ENCODE data around the genes VPREB3 and CHCHD10.

DNA sequence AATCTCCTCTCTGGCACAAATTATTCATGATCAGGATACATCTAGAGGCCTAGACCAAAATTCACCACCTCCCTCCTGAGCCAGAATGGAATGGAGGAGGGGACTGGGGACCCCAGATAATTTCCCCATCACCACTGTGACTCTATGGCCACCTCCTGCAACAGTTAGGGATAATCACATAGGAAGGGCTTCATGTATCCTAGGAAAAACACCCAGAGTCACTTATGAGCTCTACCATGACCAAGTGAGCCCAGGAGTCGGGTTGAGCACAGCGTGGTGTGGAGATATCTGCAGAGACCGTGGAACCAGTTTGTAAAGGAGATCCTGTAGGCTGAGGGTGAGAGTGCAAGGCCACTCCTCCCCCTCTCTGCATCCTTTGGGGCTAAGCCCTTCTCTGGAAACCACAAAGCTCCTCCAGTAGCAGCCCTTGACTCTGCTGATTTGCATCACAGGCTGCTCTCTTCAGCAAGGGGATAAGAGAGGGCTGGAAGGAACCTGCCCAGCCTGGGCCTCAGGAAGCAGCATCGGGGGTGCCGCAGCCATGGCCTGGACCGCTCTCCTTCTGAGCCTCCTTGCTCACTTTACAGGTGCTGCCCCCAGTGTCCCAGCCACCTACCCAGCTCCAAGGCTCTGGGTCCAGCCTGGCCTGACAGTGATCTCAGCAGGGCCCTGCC, 68.9 kb upstream of the IGLL5 start:
- PRO-cap, 3 experiments: no peak in any of the 3 experiments
- RAMPAGE, long total RNA: no peak

- PRO-cap, 3 experiments: no peak in any of the 3 experiments
- RAMPAGE, long total RNA: no peak
Observed at GRCh38 chr22:22820459-22821010, 67.1 kb upstream of the IGLL5 start.

DNA sequence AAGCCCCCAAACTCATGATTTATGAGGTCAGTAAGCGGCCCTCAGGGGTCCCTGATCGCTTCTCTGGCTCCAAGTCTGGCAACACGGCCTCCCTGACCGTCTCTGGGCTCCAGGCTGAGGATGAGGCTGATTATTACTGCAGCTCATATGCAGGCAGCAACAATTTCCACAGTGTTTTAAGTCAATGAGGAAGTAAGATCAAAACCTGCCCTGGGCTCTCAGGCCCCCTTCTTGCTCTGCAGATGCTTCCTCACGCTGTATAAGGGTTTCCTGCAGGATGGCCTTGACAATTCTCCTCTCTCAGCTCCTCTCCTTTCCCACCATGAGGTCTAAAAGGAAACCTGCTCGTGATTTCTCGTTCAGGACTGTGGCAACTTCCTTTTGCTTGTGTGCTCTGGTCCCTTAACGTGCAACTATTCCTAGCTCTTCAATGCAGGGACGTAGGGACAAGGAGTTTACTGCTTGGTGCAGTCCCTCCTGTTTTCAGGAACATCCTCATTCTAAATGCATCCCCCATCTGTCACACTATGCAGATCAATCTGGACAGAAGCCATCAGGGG, 64.4 kb upstream of the IGLL5 start:
- PRO-cap, 3 experiments: no peak in any of the 3 experiments
- RAMPAGE, long total RNA: no peak

DNA sequence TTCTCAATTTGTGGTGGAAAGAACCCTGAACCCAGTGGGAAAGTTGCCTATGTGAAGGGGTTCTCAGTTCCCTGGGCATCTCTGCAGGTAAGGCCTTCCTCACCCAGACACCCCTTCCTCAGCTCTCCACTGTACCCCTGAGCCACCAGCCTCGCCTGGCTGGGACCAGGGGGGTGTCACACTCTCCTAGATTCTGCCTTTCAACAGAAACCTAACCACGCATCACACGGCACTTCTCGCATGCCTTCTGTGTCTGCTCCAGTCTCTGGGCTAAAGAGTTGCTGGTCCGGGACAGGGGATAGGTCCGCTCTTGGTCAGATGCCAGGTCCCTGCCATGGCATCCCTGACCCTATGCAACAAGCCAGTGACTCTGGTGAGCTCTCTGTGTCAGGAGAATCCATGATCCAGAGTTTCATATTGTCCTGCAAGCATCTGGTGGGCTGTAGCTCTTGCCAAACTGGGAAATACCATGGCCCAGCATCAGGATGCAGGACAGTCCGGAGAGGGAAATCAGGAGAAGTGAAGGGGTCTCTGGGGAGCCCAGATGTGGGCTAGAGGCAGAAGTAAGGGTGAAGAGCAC, 14.0 kb downstream of the IGLL5 start:
- PRO-cap, 3 experiments: no peak in any of the 3 experiments
- RAMPAGE, long total RNA: no peak

- PRO-cap, 3 experiments: no peak in any of the 3 experiments
- RAMPAGE, long total RNA: no peak
Observed at GRCh38 chr22:22902073-22902541, 14.5 kb downstream of the IGLL5 start.

- PRO-cap, 3 experiments: no peak in any of the 3 experiments
- RAMPAGE, long total RNA: no peak
Observed at GRCh38 chr22:23124381-23125139, 17.2 kb downstream of the RSPH14 start.

- PRO-cap, 3 experiments: no peak in any of the 3 experiments
- RAMPAGE, long total RNA: no peak
Observed at GRCh38 chr22:23179215-23179815, 994 bp upstream of the BCR start.

- PRO-cap, 3 experiments: peak in 2 of 3 experiments; most common minus-strand start chr22:23180227 (in 2)
- RAMPAGE, long total RNA: no peak
Observed at GRCh38 chr22:23179816-23180300, 451 bp upstream of the BCR start.

GRCh38 chr22:23217560-23218102, 37.3 kb downstream of the BCR start:
- PRO-cap, 3 experiments: peak in 1 of 3 experiments; most common plus-strand start chr22:23217910 (in 1)
- RAMPAGE, long total RNA: no peak

DNA sequence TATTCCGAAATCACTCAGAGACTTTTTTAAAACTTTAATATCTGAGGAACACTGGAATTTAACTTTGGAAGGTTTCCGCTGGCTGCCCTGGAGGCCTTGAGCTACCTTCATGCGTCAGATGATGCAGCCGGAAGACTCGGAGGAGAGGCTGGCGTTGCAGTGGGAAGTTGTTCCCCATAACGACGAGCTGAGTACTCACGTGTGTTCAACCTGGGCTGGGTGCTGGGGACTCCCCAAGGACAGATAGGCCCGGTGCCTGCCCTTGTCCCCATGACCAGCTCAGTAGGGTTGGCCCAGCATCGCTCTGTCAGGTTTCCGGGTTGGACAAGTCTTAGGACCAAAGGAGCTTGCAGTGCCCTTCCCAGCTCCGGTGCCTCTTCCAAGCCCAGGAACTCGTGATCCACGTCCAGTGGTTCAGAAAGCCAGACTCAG, 84.8 kb downstream of the BCR start:
- PRO-cap, 3 experiments: no peak in any of the 3 experiments
- RAMPAGE, long total RNA: no peak

DNA sequence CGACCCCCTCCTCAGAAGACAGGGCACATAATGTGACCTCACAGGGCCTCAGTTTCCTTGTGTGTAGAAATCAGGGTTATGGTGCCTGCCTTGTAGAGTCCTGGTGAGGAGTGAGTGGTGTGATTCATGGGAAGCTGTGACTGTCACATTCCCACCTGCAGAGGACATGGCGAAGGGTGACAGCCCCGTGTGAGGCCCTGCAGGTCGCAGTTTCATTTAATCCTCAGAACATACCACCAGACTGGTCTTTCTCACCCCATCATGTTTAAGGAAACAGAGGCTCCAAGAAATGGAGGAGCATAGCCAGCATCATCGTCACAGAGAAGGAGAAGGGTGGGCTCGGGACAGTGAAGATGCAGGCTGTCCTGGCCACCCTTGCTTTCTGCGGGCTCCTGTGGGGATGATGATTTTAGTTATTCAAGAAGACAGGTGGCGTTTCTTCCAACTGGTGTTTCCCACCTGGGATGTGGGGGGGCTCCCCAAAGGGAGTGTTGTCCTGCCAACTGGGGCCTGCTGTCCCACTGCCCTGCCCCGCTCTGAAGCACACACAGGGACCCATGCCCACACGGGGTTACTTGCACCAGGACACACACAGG, 100.1 kb downstream of the BCR start:
- PRO-cap, 3 experiments: no peak in any of the 3 experiments
- RAMPAGE, long total RNA: no peak

DNA sequence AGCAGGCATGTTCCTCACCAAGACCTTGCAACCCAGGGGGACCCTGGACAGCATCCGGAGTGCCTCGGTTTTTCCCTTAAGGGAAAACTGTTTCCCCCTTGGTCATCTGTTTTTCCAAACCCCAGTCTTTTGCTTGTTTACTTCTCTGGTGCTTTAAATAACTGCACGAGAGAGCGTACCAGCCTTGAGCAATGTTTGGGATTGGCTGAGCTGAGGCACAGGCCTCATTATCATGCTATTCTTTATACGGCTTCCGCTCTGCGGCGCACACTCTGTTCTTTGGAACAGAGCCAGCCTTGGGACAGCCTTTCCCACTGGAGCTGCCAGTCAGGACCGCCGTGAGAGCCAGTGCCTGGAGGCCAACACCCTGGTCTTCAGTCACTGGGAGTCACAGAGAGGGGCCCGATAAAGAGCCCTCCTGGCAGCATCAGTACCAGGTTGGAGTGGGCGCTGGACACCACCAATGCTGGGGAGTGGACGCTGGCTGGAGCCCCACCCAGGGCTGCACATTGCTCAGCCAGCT, 125.6 kb downstream of the BCR start:
- PRO-cap, 3 experiments: peak in 3 of 3 experiments; most common plus-strand start position 333 of the sequence (in 1); most common minus-strand start position 131 of the sequence (in 3)
- RAMPAGE, long total RNA: no peak

DNA sequence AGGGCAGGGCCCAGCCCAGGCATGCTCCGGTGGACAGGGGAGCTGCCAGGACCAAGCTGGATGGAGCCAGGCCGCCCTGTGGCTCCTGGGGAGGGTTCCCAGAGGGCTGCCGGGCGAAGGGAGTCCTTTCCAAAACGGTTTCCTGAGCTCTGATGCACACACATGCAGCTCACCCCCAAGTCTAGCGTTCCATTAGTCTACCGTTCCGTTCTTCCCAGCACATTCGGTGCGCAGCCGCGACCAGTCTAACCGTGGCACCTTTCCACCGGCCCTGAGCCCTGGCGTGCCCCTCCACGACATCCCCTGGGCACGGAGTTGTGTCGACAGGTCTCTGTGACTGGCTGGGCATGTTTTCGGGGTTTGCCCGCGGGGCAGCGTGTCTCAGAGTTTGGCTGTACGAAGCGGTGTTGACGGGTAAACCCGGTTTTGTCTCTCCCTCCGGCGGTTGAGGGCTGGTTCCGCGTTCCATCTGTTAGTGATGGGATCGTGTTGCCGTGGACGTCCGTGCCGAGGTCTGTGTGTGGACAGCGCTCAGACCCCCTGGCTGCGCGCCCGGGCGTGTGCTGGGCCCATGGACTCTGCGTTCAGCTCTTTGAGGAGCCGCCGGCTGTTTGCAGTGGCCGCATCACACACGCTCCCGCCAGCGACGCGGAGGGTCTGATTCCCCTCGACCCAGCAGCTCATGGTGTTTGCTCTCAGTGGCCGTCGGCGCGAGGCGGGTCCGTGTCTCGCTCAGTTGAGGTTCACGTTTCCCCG, 121.2 kb downstream of the IGLL1 start:
- PRO-cap, 3 experiments: no peak in any of the 3 experiments
- RAMPAGE, long total RNA: no peak

GRCh38 chr22:23518306-23519249, 61.5 kb downstream of the IGLL1 start:
- PRO-cap, 3 experiments: no peak in any of the 3 experiments
- RAMPAGE, long total RNA: no peak

DNA sequence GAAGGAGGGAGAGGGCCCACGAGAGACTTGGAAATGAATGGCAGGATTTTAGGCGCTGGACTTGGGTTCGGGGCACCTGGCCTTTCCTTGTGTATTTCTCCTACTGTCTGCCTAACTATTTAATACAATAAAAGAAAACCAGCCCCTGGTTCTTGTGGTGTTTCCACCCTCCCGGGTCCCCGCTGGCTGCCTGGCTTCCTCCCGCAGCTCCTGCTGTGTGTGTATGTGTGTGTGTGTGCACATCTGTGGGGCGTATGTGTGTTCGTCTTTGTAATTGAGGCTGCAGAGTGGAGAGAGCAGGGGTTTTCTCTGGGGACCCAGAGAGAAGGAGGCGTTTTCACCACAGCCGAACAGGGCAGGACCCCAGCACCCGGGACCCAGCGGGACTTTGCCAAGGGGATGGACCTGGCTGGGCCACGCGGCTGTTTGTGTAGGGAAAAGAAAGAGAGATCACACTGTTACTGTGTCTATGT, 42.7 kb downstream of the IGLL1 start:
- PRO-cap, 3 experiments: no peak in any of the 3 experiments
- RAMPAGE, long total RNA: no peak

GRCh38 chr22:23565938-23566847, 13.9 kb downstream of the IGLL1 start:
- PRO-cap, 3 experiments: no peak in any of the 3 experiments
- RAMPAGE, long total RNA: no peak

- PRO-cap, 3 experiments: peak in 2 of 3 experiments; most common plus-strand start chr22:23686668 (in 1); most common minus-strand start chr22:23686523 (in 1)
- RAMPAGE, long total RNA: no peak
Observed at GRCh38 chr22:23686409-23686981, 4.3 kb upstream of the RGL4 start.

- PRO-cap, 3 experiments: no peak in any of the 3 experiments
- RAMPAGE, long total RNA: no peak
Observed at GRCh38 chr22:23754280-23754657, at the start of gene VPREB3. VPREB3 (minus strand) TSS chr22:23754425.

DNA sequence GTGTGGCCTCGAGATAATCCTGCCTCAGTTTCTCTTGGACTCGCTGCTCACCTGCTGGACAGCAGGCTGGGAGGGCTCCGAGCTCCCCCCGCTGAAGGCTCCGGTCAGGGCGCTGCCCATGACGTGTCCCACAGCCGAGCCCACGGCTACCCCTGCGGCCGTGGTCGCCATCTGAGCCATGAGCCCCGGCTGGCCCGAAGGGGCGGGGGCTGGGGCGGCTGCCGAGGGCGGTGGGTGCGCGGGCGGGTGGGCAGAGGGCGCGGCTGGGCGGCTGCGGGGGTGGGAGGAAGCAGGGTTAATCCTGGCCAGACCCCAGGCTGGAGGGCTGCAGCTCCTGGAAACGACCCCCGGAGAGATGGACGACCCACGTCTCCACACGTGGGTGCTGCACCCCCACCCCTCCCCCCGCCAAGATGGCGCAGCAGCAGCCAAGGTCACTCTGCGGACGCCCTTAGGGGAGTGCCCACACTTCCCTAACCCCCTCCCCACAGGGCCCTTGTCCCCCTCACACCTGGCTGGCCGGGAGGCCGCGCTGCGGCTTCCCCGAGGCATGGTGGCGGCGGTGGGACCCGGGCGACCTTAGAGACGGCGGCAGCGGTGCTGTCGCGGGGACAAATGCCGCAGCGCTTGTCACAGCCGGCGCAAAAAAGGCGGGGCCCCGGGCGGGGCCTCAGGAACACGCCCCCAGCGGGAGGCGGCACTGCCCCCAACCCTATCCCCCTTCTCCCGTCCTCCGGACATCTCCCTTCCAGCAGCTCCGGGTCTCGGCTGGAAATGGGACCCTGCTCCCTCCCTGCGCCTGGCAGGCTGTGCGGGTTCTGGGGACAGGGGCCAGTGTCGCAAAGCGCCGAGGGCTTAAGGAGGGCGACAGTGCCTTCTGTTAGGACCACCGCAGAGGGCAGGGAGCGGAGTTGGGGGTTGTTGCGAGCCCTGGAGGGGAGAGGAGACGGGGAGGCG, at the start of gene CHCHD10:
CHCHD10 (minus strand) TSS at position 650 of the 957 bp plus-strand sequence.
- PRO-cap, 3 experiments: peak in 1 of 3 experiments; most common plus-strand start position 396 of the sequence (in 1); most common minus-strand start position 120 of the sequence (in 1)
- RAMPAGE, long total RNA: no peak

DNA sequence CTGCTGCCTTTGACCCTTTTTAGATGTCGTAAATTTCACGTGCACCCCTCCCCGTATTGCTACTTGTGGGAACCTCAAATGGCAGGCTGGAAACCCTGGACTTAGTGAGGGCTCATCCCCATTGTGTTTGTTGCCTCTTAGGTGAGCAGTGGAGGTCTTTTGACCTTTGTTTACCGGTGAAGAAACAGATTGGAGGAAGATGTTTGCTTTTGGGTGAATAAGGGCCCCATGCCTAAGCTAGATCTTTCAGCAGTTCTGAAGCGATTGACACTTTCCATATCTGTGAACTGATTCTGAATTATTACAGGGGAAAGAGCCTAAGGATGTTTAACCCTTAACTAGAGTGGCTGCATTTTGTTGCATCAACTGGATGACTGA, 827 bp downstream of the SMARCB1 start:
- PRO-cap, 3 experiments: no peak in any of the 3 experiments
- RAMPAGE, long total RNA: no peak